OVCAR3 (cell line): ENCODE results near the genes GRIN2B, H4C16 and LMO3.

GRCh38 chr12:13981108-13982221 lies at the start of gene GRIN2B:
Gene GRIN2B (minus strand): TSS chr12:13981602.
- RRBS: 4% methylated on average over 25 of the region's 58 CpGs

DNA sequence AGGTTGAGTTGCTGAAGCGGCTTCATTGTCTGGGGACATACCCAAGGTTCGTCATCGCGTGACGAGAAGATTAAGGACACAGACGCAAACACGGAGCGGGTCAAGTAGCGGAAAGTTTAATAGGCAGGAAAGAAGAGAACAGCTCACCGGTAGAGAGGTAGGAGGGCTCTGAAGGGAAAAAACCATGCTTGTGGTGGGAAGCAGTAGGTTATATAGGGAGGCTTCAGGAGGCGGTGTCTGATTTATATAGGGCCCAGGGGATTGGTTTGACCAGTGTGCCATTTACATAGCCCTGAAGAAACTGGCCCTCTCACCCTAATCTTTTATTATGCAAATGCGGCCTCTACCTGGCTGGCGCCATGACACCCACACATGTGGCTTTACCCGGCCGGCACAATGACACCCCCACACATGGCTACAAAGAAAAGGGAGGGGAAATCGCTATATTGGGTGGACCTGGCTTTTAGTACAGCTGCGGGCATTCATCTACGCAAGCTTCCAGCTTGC lies 30.5 kb downstream of the GUCY2C start:
- RRBS: no CpG with 5 or more reads among the region's 18 CpGs

DNA sequence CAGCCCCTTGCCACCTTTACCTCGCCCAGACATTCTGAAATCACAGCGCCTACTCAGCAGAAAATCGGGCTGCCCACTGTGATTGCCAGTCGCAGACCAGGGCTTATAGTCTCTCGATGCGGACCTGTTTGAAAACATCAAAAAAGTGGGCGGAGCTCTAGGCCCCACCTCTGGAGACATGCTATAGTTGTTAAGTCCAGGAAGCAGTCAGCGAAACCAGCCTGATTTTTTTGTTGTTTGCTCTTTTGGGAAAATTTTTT lies at the start of gene H4C16:
Gene H4C16 (minus strand): TSS at position 80 of the 260 bp plus-strand sequence.
- RRBS: no CpG with 5 or more reads among the region's 8 CpGs

DNA sequence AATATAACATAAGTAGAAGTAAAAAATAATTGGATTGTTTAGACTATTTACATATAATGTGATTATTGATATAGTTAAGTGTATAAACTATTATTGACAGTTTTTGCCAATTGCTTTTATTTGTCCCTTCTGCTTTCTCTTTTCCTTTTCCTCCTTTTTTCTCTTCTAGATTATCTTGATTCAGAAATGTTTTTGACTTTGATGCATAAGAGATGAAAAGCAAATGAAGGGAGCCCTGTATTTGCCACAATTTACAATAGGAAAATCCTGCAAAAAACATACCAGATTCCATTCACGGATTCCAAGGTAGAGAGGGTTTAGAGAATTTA lies 4.3 kb downstream of the MGP start:
- RRBS: no CpG with 5 or more reads among the region's 1 CpG

GRCh38 chr12:14884166-14884947 lies 1.3 kb downstream of the MGP start:
- RRBS: no CpG with 5 or more reads among the region's 5 CpGs

DNA sequence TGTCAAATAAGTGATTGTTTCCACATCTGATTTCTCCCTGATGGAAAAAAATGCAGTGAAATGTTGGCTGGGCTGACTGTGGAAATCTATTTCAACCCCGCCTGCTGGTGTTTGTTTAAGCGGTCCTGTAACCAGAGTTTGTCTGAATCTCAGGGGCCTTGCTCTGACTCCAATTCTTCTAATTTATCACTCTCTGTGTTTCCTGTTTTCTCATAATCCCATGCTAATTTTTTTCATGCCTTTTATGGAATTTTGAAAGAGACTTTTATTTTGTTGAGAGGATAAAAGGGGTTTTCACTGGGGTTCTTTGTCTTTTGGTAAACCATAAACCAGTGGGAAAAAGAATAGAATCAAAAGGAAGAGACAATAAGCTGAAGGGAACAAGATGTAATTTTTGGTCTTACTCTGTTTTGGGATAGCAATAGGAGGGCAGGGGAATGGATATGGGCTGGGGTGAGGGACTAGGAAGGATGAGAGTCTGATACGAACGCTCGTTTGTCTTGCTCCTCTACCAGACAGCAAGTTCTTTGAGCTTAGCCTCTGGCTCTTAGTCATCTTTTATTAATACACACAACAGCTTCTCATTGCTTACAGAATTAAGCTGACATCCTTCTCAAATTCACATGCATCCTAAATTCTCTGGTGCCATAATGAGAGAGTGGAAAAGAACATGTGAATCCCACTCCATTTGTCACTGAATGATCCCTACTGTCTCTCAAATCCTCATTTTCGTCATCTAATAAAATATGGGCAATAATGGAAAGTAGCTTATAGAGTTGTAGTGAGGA lies 8.1 kb upstream of the MGP start:
- RRBS: no CpG with 5 or more reads among the region's 6 CpGs

- RRBS: no CpG with 5 or more reads among the region's 3 CpGs
Observed at GRCh38 chr12:14921075-14921710, 17.1 kb downstream of the ERP27 start.

DNA sequence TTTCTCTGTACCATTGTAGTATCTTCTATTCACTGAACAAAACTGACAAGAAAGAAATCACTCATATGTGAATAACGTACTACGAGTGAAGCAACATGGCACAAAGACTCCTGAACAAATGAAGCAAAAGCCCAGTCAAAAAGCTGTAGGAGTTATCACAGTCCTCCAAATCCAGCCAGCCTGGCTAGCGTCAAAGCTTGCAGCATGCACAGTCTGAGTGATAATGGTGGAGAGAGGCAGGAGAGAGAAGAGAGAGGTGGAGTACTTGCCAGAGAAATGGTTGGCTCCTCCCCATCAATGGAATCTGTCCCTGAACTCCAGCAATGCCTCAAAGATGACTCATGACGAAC lies 10.5 kb downstream of the ARHGDIB start:
- RRBS: no CpG with 5 or more reads among the region's 4 CpGs

GRCh38 chr12:15157199-15158096 lies 63.8 kb downstream of the RERG start:
- RRBS: no CpG with 5 or more reads among the region's 2 CpGs

- RRBS: no CpG with 5 or more reads among the region's 7 CpGs
Observed at GRCh38 chr12:15164836-15165348, 56.3 kb downstream of the RERG start.

GRCh38 chr12:15168202-15168915 lies 52.9 kb downstream of the RERG start:
- RRBS: no CpG with 5 or more reads among the region's 7 CpGs

DNA sequence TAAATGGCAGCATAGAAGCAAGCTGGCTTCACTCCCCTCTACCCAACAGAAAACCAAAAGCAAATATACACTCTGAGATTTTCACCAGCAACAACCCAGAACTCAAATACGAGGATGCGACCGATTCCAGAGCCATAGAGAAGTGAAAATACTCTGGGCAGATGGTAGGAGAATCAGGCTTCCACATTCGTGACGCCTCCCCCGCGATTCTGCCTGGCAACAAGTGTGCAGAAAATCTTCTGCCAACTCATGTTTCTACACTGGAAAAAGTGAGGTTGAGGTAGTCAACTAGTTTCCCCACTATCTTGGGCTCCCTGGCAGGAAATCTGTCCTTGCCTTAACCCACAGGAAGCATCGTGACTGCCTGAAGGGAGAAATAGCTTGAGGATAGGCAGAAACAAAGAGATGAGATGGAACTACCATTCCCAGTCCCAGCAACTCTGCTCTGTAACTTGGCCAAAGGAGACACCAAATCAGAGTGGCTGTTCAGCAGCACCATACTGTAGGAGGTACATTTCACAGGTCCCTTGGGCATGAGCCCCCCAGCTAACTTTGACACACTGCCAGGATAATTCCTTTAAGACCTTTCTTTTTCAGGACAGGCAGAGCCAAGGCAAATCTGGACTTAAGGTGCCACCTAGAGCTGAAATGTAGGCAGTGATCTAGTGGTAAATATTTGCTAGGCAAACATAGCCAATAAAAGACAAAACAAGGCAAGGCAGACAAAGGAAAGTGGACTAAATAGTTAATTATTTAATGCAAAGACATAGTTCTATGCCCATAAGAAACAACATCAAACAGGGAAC lies 205.0 kb downstream of the PTPRO start:
- RRBS: no CpG with 5 or more reads among the region's 8 CpGs

DNA sequence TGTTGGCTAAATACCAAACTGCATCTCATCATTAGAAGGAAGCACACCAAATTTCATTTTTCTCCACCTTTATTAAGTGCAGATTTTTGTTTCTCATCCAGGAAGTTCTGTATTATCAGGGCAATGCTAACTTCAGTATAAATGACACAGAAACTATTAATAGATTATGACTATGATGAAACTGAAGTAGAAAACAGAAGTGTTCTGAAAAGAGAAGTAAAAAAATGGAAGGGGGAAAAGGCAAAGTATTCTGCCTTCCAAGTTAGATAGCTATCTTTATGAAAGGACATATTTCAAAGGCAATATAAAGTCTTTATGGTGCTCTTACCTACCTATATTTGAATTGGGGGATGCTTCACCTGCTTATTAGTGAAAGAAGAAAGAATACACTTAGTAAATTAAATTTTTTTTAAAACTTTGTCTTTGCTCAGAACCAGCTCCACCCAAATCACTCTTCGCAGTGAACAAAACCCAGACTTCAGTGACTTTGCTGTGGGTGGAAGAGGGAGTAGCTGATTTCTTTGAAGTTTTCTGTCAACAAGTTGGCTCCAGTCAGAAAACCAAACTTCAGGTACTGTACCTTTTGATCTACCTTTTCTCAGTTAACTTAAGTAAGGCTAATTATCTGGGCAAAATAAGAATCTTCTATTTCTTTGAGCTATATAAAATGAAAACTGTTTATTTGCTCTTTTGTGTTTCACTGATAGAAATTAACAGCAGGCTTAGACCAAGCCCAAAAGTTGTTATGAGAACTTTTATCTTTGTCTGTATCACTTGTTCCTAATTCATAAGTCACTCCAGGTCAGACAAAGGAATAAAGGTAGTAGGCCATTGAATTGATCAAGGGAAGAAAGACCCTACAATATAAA lies 224.1 kb downstream of the PTPRO start:
- RRBS: no CpG with 5 or more reads among the region's 1 CpG

DNA sequence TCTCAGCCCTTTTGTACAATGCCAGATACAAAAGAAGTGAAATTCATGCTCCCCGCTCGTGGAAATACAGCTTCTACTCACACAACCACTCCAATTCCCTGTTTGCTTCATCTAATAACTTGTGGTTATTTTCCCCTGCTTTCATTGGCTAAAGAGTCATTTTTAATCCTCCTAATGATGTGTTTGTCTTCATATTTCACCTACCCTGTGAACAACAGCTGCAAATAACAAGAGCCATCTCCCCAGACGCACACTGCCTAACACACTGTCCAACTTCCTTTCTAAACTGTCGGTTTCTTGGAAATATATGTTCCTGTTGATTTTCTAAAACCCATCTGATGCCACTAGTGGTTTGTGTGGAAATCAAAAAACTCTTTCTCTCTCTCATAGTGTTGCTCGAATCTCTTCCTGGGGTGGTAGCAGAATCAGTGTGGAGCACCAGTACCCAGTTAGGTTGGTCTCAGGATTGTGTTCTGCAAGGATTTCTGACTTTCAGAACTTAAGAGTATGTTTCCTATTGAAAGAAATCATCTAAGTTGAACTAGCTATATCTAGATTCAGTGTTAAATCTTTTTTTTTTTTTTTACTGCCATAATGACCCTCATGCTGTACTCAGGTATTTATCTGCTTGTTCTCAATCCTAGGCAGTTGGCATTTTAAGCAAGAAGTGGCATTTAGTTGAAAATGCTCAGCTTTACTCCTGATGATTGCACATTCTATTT lies 226.9 kb downstream of the EPS8 start:
- RRBS: no CpG with 5 or more reads among the region's 5 CpGs

DNA sequence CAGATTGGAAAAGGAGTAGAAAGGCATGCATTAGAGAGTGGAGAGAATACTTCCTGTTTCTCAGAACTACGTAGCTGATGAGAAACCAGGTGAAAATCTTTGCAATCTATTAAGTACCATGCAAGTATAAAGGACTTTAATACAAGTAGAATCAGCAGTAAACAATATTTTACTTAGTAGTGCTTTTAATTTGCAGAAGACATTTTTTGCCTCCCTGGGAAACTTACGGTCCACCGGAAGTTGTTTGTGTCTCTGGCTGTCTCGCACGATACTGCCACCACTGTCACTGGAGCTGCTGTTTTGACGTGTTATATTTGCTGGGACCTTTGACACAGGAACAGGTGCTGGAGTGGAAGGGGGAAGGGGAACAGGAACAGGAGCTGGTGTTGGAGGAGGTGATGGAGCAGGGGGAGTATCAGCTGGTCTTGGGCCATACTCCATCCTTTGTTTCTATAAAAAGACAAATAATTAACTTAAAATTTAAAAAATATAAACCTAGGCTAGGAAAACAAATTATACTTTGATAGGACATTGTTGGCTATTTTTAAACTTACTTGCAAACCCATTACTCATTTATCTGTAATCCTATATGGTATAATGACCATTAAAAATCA lies 157.9 kb downstream of the EPS8 start:
- RRBS: no CpG with 5 or more reads among the region's 6 CpGs

GRCh38 chr12:15720598-15721418 lies 68.4 kb downstream of the EPS8 start:
- RRBS: no CpG with 5 or more reads among the region's 2 CpGs

DNA sequence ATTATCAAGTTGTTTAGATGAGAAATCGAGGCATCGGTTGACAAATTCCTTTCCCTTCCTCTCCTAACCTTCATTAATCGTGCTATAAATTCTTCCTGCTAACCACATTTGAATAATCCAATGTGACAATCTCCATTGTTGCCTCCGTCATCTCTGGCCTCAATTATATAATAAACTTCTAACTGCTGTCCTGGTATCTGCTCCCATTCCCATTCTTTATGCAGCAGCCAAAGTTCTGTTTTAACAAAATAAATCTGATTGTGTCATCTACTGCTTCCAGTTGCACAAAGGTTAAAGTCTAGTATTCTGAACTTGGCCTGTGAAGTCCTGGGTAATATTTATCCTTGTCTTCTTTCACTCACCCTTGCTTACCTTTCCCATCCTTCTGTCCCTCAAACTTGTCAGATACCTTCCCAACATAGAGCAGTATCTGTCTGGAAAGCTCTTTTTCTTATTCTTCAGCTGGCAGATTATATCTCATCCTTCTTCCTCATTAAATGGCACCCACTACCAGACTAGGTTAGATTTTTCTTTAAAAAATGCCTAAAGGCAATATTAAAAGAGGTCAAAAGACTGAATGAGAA lies 19.4 kb upstream of the STRAP start:
- RRBS: no CpG with 5 or more reads among the region's 4 CpGs

DNA sequence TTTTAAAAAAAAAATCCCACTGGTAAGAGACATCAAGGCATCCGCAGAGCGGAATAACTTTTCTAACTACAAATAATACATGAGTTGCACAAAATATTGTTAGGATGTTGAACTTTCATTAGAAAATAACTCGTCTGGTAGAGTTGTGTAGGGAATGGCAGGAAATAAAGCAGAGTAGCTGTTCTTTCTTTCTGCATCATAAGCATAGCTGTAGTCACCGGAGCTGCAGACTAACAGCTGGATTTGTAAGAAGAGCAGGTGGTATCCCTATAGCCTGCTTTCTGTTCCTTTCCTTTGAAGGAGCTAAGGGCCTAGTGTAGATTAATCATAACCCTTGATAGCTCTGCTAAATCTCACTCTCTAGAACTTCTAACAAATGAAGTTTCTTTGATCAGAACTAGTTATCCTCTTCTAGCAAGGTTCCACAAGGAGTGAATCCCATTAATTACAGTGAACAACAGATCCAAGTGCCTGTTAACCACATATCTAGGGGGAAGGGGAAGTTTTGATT lies 3.6 kb downstream of the LMO3 start:
- RRBS: no CpG with 5 or more reads among the region's 4 CpGs

DNA sequence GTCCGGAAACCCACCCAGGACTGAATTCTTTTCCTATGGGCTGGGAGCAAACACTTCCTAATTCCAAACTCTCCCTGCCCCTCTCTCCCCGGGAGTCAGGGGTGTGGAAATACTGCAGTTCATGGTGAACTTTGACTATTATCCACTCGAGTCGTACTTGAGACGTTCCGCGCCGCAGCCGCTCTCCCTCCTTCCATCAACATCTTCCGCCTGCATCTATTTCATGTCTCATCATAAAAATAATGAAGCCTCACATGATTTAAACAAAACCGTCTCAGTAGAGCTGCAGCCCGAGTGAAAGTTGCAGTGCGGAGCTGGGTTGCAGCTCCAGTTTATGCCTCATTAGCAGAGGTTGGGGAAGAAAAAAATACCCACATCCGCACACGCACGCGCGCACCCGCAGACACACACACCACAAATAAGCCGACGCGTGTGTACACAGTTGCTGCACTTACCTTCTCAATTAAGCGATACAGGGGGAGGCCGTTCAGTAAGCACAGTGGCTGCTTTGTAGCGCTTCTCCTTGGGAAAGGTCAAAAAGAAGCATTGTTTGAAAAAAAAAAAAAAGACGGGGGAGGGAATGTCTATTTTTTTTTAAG lies at the start of gene LMO3:
Gene LMO3 (minus strand): TSS at position 552 of the 599 bp plus-strand sequence.
- RRBS: 13% methylated on average over 2 of the region's 26 CpGs

- RRBS: no CpG with 5 or more reads among the region's 3 CpGs
Observed at GRCh38 chr12:17281131-17281603, 675.2 kb upstream of the LMO3 start.